Neural cell (in vitro differentiated cells): Measurements from ENCODE around the genes C12orf60 and ART4.

GRCh38 chr12:12400194-12400540, 43.3 kb downstream of the BORCS5 start:
- RAMPAGE, long total RNA, result no peak

DNA sequence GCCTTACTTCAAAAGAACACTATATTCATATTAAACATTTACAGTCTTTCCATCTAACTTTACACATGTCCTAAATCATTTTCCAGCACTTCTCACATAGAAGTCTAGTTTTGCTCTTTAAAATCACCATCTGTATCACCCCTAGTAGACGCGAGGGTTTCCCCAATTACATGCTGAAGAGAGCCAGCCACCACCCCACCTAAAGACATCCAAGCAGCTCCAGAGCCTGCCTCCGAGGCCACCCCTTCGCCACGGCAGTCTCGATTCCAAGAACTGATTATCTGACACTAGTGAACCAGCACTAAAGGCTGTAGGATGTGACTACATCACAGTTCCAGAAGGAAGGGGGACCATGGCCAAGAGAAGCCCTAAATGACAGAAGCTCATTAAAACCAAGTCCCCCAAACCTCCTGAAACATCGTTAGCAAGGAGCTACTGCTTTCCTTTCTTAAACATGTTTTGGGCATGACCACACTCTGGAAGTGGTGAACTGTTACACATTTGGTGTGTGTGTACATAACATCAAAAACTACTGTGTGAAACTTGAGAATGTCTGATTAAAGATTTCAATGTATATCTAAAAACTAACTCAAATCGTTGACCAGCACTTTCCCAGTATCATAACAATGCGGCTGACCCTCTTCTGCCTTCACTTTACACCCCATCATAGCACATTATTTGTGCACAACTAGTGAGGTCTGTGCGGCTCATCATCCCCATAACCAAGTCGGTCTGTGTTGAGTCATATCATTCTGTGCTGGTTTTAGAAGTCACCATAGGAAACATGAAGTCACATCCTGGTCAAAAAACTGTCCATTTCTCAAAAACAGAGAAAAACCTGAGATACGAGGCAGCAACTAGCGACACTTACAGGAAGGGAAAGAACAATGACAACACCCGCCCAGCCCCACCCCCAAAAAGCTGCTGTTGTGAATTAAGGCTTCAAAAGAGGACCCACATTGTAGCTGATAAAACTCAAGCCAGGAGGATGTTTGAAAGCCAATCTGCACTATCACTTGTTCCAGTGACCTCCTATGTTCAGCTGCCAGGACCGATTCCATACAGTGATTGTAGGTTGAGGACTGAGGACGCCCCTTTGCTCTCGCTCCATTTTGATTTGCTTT, 88.0 kb downstream of the DUSP16 start:
- RAMPAGE, long total RNA, result no peak

DNA sequence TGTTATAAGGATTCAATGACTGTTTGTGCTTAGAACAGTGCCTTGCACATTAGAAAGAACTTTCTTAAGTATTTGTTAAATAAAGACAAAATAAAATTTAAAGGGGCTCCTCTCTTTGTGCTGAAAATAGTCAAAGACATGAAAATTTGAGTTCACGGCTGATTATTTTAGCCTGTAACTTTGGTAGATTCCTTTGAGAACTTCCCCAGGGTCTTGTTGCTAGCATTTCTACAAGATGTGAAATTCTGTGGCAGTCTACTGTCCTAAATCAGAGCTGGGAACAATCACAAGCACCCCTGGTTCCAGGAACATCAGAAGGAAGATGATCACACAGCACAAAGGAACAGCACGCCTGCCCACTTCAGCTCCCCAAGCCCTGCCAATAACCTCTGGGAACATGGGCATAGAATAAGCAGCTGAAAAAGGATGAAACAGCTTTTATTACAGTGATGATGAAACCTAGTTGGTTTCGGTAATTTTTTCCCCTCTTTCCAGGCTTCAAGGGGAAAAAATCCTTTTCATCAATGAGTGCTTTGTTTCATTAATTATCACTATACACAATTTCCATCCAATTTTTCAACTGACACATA, 12.3 kb downstream of the GPR19 start:
- RAMPAGE, long total RNA, result no peak

DNA sequence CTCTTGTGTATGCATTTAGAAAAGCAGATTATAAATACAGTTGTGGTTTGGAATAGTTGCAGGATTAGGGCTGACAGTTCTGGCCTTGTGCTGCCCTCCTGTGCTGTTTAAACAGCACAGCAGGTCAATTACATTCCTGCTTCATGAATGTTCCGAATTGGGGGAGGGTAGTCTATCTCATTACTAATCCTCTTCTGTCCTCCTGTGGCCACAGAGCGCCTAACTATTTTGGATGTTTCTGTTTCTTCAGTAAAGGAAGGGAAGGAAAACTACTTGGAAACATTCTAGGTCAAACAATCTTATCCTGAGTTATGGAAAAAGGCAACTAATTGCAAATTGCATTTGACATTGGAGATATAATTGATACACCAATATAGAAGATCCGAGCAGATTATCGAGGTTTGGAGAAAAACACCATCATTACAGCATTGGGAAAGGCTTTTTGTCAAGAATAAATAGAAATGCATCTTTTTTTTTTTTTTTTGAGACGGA, 8.7 kb upstream of the GPR19 start:
- RAMPAGE, long total RNA, result no peak

DNA sequence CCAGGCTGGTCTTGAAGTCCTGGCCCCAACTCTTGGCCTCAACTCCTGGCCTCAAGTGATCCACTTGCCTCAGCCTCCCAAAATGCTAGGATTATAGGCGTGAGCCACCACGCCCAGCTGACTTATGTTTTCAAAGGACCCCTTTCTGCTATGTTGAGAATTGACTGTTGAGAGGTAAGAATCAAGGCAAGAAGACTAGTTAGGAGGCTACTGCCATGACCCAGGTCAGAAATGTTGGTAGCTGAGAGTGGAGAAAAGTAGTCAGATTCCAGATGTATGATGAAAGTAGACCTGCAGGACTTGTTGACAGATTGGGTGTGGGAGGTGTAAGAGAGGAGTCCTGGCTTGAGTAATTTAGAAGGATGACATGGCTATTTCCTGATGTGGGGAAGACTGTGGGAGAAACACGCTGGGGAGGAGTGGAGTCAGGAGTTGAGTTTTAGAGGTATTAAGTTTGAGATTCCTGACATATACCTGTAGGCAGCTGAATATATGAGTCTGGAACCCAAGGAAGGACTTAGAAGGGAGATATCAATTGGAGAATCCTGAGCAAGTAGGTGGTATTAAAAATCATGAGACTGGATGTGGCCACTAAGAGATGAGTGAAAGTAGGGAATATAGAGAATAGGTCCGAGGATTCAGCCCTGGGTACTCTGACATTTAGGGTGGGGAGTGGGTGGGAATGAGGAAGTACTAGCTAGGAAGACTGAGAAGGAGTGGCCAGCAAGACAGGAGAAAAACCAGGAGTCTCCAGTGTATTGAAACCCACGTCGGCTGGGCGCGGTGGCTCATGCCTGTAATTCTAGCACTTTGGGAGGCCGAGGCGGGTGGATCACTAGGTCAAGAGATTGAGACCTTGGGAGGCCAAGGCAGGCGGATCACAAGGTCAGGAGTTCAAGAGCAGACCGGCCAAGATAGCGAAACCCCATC, 12.6 kb upstream of the DDX47 start:
- RAMPAGE, long total RNA, result no peak

- RAMPAGE, long total RNA, result no peak
Measured at GRCh38 chr12:12831802-12832001, 18.6 kb downstream of the DDX47 start.

DNA sequence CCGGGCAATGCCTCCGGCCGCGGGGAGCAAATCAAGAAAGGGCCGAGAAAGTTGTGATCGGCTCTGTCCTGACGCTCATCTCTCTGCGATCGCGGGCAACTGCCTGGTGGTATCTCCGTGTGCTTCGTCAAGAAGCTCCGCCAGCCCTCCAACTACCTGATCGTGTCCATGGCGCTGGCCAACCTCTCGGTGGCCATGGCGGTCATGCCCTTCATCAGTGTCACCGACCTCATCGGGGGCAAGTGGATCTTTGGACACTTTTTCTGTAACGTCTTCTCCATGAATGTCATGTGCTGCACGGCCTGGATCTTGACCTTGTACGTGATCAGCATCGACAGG, 1.6 kb upstream of the HEBP1 start:
- RAMPAGE, long total RNA, result no peak

DNA sequence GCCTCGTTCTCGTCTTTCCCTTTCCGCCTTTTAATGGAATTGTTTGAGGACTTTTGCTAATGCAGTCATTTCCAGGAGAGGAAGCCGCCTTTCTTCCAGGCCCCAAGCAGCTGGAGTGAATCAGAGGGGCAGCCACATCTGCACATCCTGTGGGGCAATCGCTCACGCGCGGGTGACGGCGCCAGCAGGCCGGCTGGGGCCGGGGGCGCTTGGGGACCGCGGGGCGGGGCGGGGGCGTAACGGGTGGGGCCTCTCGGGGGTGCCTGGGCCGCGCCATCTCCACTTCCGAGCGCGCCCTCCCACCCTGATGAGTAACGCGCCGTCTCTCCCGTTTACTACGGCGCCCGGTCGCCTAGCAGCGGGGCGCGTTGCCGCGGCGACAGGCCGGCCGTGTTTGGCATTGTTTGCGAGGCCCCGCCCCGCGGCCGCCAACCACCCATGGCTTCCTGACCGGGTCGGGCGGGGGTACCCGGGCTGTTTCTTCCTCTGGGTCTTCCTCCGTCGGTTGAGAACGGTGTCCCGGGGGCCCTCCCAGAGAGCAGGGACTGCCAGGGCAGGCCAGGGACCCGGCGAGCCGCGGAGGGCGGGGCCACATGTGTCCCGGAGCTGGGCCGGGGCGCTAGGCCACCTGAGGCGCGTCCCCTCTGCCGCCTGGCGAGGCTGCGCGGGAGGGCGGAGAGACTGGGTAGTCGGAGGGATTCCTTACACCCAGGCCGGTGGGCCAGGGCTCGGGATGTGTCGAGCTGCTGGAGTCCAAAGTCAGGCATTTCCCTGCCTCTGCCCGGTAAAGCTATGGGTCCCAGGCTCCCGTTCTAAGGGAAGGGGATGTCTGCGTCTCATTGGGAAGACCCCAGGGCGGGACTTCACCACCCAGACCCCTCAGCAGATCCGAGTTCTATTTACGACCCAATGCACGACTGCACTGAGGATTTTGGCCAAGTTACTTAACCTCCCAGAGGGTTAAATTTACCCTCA, 2.2 kb downstream of the GSG1 start:
- RAMPAGE, long total RNA, result start-site peak on the plus strand centred at position 457 of the sequence, 66 bp wide, 14 and 5 reads in 2 replicates

DNA sequence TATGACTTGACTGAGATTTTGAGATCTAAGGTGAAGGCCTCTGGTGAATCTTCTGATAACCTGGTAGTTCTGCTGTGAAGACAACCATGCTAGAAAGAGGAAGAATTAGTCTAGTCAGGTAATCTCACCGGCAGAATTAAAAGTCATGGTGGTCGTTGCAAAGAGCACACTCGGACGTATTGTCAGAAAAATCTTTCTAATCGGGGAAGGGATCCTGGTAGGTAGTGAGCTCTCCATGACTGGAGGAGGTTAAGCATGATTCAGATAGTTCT, 8.3 kb downstream of the EMP1 start:
- RAMPAGE, long total RNA, result no peak

DNA sequence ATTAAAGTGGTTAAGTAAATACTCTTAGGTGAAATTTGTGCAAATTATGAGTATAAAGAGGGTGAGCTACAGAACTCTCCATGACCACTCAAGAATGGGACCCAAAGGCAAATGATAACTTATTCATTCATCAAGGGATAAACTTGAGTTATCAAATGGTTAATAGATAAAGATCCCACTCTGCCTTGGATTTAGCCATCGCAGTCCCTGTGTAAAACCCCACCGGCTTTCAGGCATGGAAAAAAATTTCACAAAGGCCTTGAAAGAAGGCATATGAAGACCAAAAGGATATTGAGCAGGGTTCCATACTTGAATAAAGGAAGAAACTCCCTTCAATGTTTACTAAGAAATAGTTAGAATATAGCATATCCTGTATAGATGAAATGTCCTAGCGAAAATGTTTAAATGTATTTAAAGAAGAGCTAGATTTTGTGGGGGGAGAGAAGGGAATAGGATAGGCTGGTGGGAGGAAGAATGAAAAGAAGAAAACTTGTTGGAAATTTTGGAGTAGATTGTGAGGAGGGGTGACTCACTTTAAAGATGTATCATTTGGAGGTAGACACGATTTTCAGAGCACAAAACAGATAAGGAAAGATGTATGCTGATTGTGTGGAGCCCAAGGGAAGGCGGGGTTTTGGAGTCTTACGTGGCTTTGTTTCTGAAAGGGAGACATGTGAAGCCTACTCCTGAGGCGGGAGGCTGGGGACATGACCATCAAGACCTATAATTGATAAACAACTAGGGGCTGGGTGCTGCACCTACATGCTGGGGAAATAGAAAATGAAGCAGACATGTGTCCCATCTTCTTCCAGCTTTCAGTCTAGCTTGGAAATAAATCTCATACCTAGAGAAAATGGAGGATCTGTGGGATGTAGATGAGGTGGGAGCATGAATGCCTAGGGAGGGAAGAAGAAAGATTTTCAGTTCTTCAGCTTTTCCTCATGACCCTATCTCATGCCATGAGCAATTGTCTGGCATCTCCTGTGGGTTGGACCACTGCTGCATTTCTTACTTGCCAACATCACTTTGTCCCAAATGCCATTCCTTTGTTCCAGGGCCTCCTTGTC, 21.8 kb downstream of the EMP1 start:
- RAMPAGE, long total RNA, result no peak

- RAMPAGE, long total RNA, result no peak
Measured at GRCh38 chr12:14366960-14367929, 1.8 kb downstream of the ATF7IP start.

GRCh38 chr12:14803577-14803834, at the start of gene C12orf60:
Gene C12orf60, plus strand, starts transcription at chr12:14803670.
- RAMPAGE, long total RNA, result start-site peak on the plus strand at chr12:14803658-14803715, 42 and 62 reads in 2 replicates

DNA sequence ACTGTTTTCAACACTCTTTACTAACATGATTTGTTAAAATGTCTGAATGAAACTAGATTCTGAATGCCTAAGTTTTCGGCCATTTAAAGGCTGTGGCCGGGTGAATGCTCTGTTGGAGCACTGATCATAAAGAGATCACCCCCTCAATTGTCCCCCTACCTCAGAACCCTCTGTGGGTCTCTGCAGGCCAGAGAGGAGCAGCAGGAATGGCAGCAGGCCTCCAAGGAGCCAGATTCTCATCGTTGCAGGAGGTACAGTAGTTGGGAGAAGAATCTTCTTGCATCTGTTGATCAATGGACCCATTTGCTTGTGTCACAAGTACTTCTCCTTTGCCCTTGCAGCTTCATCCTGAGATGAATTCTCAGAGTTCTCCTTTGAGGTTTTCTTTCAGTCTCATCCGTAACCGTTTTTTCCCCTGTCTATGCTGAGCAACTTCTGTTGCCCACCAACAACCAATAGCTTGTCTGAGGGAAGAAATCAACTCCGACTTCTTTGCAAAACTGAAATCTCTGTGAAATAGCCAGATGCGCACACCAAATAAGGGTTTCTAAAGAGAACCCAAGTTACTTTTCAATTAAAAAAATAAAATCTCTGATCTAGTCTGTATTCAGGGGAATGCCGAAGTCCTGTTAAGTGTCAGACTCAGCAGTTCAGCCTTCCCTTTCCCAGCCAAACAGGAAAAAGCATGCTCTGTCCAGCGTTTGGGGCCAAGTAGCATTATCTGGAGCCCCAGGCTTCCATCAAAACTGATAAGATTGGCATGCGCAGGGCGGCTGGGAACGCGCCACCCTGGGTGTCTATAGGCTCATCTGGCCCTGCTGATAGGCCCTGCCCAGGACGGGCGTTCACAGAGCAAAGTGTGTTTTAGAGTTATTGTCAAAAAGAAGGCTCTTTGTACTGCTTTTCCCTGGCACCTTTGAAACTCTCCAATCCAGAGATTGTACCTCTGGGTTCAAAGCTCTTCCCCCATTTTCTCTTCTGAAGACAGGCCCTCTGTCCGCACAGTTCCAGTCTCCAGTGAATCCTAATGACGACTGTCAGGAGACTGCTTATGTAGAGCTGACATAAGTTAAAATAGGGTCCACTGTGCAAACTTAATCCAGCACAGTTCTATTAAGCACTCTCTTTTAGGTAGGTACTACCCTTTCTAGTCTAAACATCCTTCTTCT, at the start of gene ART4:
Gene ART4, minus strand, starts transcription at position 716 of the 1,169 bp plus-strand sequence.
- RAMPAGE, long total RNA, result no peak

- RAMPAGE, long total RNA, result no peak
Measured at GRCh38 chr12:14849598-14850169, 6.4 kb upstream of the ART4 start.

GRCh38 chr12:14921075-14921710, 17.1 kb downstream of the ERP27 start:
- RAMPAGE, long total RNA, result no peak

GRCh38 chr12:15215204-15215744, 5.9 kb downstream of the RERG start:
- RAMPAGE, long total RNA, result no peak

DNA sequence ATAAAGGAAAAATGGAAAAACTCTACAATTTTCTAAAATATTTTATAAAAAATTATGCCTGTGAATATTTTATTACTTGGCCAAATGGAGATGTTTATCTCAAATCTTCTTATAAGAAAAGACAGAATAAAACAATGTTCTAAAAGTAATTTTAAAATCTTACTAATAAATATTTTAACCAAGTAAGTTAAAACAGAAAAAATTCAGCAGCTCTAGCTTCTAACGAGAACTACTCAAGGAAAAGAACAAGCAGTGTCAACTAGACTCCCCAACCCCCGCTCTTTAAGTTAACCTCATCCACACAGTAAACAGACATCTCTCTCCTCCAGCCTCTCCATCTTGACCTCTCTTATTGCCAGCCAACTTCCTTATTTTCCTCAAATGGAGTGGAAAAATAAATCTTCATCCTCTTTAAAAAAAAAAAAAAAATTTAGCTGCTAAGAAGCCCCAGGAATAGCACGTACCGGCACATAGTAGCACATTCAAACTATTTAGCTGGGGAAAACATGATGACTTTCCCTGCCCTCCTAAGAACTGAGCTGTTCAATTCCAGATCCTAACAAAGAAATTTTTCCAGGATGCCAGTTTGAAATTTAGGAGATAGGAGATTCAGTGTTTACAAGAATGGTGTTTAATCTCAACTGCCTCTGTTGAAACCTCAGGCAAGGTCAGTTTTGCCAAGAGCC, 90.9 kb downstream of the EPS8 start:
- RAMPAGE, long total RNA, result no peak

- RAMPAGE, long total RNA, result no peak
Measured at GRCh38 chr12:15705954-15706471, 83.2 kb downstream of the EPS8 start.

DNA sequence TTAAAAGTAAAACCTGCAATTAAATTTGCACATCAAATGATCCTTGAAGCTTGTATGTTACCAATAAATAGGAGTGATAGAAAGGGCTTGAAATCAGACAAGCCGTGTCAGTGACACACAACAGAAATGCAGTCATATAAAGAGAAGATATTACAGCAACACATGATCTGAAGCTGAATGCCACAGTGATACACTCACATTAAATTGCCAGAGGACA, 69.9 kb downstream of the EPS8 start:
- RAMPAGE, long total RNA, result no peak

GRCh38 chr12:15862745-15863328, 19.4 kb upstream of the STRAP start:
- RAMPAGE, long total RNA, result no peak